H7 (cell line): Measurements from ENCODE around the gene WDR91.

GRCh38 chr7:131629380-131629947, 73.0 kb upstream of the PODXL start:
- RAMPAGE, long total RNA, result no peak

- RAMPAGE, long total RNA, result no peak
Observed at GRCh38 chr7:131636053-131636523, 79.7 kb upstream of the PODXL start.

- RAMPAGE, long total RNA, result no peak
Observed at GRCh38 chr7:132145051-132145945, 431.0 kb downstream of the PLXNA4 start.

DNA sequence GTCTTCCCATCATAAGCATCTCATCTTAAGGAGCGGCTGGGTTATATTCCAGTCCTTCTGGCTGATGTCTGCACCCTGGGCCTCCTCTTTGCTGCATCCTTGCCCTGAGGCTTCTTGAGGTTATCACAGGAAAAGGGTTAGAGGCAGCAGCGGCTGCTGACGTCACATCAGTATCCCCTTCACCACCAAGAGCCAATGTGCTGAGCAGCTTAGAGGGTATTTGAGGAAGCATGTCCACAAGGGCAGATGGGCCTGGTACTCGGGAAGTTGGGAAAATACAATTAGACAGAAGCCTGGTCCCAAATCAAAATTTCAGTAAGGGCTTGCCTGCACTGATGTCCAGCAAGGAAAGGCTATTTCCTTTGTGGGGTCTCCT, 125.1 kb downstream of the PLXNA4 start:
- RAMPAGE, long total RNA, result no peak

DNA sequence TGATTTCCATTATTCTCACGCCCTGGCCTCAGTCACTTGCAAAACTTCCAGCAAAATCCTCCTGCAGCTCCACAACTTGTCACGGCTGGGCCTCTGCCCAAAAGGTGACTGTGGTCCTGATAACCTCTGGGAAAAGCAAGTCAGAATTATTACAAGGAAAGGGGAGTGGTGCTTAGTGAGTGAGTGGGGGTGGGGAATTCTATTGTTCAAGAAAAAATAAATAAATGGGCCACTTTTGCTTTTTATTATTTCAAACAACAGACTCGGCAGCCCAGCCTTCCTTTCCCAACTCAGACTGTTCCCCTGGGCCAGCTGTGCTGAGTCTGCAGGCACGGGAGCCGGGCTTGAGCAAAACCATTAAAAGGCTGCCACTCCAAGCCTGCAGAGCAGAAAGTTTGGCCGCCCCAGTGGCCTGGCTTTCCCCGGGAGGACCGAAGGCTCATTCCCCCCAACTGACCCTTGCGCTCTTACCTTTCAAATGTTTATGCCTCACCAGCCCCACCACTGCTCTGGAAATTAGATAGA, 90.0 kb downstream of the PLXNA4 start:
- RAMPAGE, long total RNA, result no peak

DNA sequence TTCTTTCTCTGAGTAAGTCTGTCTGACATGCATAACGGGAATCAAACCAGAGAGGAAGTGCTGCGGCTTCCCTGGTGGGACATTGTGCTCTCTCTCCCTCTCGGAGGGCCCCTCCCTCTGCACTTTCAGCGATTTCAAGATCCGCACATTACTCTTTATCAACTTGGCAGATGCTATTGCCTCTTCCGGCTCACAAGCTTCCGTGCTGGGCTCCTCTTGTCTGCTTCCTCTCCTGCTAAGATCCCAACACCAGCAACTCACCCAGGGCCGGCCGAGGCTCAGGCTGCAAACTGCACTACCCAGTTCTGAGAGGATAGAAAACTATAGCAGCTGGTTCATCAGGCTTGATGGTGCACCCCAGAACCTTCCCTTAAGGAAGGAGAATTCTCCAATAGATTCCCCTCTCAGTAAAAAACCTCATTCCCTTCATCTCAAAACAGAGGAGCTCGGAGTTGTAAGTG, 79.2 kb upstream of the PLXNA4 start:
- RAMPAGE, long total RNA, result no peak

- RAMPAGE, long total RNA, result no peak
Observed at GRCh38 chr7:132778990-132779613, 202.8 kb upstream of the PLXNA4 start.

DNA sequence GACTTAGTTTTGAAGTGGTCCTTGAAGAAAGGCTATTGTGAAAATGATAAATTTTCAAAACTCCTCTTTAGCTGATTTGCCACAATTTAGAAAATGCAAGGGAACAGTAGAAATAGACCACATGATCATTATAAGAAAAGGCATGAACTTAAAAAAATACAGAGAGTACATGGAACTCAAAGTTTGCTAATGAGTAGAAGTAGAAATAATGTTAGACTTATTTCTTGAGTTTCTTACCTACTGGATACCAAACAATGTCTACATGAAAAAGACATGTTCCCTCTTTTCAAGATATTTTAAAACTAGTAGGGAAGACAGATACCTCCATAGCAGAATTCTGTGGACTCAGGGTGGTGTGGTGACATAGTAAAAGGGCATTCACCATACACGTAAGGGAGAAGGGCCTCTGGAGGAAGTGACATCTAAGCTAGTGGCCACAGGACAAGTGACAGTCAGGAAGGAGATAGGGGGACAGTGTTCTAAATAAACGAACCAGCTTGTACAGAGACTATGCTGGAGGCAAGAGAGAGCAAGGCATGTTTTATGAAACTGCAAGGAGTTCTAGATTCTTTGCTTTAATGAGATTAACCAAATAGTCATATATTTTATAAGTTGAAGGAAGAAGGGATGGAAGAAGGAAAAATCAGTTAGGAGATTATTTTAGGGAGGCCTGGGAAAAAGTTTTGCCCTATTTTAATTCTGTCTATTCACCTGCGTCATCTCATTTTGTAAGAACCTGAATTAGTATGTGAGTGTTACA, 321.7 kb upstream of the LRGUK start:
- RAMPAGE, long total RNA, result no peak

- RAMPAGE, long total RNA, result no peak
Observed at GRCh38 chr7:134315657-134316178, 1.0 kb downstream of the SLC35B4 start.

- RAMPAGE, long total RNA, result no peak
Observed at GRCh38 chr7:134351385-134352067, 34.8 kb upstream of the SLC35B4 start.

GRCh38 chr7:134448666-134449133, 10.2 kb downstream of the AKR1B1 start:
- RAMPAGE, long total RNA, result no peak

DNA sequence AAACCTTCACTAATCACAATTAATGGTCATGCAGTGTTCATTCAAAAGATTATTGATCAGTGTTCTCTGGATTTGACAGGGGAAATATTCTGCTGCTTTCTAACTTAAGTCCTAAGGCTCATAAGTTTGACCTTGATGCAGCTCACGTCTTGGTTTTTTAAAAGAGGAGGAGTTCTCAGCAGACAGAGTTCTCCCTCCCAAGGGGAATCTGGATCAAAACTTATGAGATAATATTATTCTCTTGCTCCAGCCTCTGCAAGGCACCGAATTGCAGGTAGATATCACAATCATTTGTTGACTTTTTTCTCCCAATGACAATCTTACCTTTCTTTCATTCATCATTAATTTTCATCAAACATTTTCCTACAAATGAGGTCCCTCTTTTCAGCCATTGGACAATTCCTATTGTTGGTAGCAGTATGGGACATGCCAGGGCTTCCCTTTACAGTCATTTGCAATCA, 10.1 kb upstream of the AKR1B10 start:
- RAMPAGE, long total RNA, result no peak

DNA sequence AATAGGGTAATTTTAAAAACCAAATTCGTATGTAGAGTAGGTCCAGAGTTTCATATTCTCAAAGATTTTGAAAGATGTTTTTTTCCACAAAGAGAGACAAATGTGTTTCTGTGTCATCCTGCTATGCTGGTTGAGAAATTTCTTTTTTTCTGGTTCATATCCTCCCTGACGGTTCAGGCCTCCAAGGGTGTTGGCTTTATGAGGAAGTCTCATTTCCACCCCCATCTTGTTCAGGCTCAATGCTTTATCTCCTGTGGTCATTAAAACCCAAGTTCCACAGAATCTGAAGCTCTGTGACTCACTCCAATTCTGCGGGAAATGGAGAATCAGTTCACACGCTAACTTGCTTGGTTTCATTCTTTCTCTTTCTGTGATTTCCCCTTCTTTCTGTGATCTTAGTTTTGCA, 41.5 kb upstream of the CALD1 start:
- RAMPAGE, long total RNA, result no peak

DNA sequence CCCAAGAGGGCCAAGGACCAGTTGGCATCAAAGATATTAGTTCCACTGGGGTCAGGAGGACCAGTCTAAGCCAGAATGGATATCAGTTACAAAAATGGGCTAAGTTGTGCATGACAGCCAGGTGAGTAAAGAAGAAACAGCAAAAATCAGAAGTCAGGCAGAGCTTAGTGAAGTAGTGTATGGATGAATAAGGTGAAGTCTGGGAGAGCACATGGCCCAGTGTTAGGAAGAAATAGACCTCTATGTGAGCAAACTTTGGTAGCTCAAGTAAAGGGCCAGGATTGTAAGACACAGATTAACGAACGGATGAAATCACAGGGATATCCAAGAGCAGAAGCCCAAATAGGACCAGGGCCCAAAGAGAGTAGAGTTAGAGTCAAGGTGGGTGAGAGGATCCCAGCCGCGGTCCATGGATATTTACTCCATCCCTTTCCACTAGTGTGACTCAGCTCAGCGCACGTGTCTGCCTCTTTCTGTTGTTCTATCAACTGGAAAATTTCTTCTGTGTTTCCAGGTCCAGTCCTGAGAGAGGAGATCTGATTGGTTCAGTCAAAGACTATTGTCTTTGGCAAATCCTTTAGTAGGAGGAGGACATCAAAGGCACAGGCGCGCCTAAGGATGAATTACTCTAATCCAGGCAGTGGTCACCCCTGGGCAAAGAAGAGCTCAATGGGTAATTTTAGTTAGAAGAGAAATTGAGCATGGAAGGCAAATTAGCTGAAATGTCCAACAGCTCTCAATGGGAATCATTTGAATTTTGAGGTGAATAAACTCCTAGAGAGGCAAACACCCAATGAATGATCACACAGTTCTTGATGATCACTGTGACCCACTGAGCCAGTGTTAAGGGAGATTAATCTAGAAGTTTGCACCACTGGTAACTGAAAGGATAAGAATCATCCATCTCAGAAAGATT, 5.2 kb downstream of the CALD1 start:
- RAMPAGE, long total RNA, result no peak

DNA sequence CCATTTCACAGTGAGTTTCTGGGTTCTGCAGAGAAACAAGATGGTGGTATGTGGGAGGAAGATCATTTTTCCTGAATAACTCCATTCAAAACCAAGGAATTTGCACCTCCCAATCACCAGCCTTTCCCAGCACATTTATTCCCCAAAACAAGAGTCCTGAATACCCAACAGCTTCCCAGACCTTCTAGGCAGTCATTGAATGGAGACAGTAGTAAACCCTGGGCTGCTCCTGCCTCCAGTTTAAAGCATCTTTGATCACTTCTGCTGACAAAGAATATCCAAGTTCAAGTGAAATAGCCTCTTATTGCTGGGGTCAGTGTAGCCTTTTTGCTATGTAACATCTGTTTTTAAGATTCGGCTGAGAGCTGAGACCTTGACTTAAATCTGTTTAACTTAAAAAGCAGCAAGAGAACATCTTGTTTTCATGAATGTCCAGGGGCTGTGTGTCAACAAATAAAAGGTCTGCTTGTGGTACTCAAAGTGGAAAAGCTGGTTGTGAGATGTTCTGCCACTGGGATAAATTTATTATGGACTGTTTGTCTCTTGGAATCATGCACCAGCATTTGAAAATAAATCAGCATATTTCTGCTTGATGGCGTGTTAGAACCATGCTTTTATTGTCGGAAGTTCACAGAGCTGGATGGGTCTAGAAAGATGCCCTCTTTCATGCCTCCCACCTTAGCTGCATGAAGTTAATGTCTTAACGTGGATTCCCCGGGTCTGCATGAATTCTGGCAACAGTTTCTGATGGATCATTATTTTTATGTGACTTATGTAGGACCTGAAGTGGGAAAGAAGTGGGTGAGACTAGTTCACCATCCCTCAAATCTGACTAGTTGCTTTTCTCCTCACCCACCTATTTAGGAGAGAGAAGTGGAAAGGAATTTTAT, 73.2 kb downstream of the CALD1 start:
- RAMPAGE, long total RNA, result no peak

DNA sequence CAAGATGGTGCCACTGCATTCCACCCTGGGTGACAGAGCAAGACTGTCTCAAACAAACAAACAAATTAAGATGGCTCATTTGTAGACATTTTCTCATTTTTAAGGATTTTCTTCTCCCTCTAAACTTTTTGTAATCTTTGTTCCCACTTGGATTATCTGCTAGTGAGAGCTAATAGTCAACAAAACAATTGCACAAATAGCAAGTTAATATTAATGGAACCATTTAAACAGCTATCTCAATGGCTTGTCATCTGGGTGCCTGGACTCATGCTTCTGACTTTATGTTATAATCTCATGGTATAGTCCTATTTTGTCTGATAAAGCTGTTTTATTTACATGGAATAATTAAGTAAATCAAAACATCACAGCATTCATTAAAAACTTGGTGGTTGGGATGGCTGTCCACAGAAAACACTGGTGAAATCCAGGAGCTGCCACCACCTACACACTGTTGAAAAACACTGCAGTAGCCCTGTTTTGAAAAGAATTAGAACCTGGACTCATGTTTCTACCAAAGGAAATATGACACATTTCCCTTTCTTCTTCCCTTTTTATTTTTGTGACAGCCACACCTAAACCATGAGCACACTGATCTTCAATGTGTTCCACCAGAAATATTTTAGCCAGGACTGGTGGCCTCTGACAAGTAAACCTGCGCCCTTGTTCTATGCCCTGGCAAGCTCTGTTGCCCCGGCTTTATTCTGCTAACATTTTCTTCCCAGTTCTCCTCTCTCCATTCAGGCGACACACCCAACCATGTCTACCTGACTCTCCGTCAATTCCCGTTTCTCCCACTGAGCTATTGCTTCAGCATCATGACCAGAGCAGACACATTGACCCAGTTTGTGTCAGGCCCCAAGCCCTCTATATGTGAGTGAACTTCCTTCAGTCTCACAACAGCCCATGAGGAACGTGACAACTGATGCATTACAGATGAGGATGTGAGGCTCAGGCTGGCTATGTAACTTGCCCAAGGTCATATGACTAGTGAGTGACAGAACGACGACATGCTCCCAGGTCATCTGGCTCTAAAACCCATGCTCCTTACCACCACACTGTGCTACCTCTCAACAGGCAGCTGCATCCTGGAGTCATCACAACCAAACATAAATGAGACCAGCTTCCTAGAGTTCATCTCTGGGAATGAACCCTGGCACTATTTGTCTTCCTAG, 3.3 kb downstream of the TMEM140 start:
- RAMPAGE, long total RNA, result no peak

- RAMPAGE, long total RNA, result no peak
Observed at GRCh38 chr7:135158019-135158952, 10.4 kb downstream of the TMEM140 start.

GRCh38 chr7:135160807-135161348, 9.6 kb downstream of the CYREN start:
- RAMPAGE, long total RNA, result no peak

GRCh38 chr7:135210653-135211669, at the start of gene WDR91:
WDR91 (minus strand) TSS chr7:135211526.
- RAMPAGE, long total RNA, result start-site peak on the minus strand at chr7:135211524-135211547, 24 reads

DNA sequence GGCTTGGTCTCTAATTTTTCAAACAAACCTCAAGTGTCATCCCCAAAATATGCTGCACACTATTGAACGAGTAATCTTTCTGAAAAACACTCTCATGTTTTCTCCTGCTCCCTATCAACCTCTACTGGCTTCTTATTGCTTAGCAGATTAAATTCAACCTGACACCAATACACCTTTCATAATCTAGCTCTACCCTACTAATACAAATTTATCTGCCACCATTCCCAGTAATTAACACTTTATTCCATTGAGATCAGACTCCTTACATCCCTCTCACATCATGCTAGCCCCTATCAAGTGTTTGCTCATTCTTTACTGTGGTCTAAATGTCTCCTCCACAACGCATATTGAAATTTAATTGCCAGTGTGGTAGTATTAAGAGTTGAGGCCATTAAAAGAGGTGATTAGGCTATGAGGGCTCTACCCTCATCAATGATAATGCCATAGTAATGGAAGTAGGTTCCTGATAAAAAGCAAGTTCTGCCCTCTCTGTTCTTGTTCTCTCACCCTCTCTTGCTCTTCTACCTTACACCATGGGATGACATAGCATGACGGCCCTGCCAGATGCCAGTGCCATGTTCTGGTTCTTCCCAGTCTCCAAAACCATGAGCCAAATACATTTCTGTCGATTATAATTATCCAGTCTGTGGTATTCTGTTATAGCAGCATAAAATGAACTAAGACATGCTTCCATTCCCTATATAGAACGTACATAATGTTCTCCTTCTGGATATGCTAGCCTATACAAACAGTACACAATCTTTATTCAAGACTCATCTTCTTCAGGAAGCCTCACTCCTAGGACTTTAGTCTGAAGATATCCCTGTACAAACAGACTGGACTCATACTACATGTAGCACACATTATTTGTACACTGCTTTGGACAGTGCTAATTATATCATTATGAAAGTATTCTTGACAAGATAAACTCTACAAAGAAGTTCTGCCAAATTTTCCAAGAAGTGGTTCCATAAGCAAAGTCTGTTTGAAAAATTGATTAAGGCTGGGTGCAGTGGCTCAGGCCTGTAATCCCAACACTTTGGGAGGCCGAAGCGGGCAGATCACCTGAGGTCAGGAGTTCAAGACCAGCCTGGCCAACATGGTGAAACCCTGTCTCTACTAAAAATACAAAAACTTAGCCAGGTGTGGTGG, 8.0 kb downstream of the CNOT4 start:
- RAMPAGE, long total RNA, result no peak